Epithelial cell of esophagus (primary cell): ENCODE results near the genes AQP3 and PRSS3.

- RRBS: no CpG with 5 or more reads among the region's 7 CpGs
Measured at GRCh38 chr9:33108990-33110020, 32.8 kb upstream of the SMU1 start.

DNA sequence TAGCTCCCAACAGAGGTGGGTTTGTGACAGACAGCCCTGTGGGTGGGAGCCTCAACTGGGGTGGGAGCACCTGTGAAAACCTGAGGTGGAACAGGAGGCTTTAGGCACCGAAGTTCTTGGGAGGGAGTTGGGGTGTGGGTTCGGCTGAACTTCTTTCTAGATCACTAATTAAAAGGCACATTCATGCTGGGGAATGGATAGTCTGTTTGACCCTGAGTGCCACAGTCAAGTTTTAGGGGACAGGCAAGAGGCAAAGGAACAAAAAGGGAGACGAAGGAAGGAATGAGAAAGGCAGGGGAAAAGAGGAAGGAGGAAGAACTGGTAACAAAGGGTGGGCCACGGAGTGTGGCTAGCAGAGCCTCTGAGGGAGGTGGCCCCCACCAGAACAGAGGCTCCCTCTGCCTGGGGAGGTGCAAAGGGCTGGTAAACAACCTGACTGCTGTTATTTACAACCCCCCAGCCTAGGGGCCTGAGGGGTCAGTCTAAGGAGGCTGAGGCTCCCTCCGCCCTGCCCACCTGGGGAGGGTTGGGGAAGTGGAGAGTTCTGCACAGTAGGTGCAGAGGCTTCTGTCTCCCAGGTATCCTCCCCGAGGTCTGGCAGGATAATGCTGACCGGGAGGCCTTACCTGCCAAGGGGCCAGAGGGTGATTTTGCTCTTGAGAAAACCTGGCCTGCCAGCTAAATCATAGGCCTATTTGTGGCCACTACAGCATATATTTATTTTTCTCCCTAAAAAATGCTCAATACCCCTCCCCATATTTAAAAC lies 35.5 kb upstream of the SMU1 start:
- RRBS: no CpG with 5 or more reads among the region's 7 CpGs

GRCh38 chr9:33120249-33120860 lies 43.9 kb upstream of the SMU1 start:
- RRBS: no CpG with 5 or more reads among the region's 7 CpGs

DNA sequence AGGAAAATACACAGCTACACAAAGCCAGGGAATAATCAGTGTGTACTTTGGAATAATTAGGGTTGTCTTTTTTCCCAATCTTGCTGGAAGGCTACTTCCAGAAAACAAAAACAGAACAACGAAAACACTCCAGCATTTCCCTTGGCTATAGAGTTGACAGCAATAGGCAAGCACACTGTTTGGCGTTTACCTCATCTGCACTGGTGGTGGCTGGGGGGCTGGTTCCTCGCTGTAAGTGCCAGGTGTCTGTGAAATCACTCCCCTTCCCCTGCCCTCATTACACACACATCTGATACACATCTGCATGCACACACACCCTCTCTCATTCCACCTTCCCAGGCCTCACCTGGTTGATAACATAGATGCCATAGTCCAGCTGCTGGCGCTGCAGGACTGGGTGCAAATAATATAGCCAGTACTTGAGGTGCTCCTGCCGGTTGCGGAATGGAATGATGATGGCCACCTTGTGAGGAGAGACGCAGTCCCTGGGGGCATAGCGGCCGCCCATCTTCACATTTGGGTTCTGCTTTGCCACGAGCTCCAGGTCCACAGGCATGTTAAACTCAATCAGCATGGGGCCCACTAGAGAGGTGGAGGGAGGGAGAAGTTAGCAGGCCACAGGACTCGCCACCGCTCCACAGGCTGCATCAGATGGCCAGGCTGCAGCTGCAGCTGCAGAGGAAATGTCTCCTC lies 32.1 kb downstream of the B4GALT1 start:
- RRBS: no CpG with 5 or more reads among the region's 12 CpGs

GRCh38 chr9:33167909-33168335 lies 786 bp upstream of the B4GALT1 start:
- RRBS: 14% methylated on average over 4 of the region's 10 CpGs

GRCh38 chr9:33209125-33209473 lies 30.9 kb upstream of the SPINK4 start:
- RRBS: no CpG with 5 or more reads among the region's 1 CpG

- RRBS: no CpG with 5 or more reads among the region's 4 CpGs
Measured at GRCh38 chr9:33256744-33257229, 7.7 kb downstream of the BAG1 start.

DNA sequence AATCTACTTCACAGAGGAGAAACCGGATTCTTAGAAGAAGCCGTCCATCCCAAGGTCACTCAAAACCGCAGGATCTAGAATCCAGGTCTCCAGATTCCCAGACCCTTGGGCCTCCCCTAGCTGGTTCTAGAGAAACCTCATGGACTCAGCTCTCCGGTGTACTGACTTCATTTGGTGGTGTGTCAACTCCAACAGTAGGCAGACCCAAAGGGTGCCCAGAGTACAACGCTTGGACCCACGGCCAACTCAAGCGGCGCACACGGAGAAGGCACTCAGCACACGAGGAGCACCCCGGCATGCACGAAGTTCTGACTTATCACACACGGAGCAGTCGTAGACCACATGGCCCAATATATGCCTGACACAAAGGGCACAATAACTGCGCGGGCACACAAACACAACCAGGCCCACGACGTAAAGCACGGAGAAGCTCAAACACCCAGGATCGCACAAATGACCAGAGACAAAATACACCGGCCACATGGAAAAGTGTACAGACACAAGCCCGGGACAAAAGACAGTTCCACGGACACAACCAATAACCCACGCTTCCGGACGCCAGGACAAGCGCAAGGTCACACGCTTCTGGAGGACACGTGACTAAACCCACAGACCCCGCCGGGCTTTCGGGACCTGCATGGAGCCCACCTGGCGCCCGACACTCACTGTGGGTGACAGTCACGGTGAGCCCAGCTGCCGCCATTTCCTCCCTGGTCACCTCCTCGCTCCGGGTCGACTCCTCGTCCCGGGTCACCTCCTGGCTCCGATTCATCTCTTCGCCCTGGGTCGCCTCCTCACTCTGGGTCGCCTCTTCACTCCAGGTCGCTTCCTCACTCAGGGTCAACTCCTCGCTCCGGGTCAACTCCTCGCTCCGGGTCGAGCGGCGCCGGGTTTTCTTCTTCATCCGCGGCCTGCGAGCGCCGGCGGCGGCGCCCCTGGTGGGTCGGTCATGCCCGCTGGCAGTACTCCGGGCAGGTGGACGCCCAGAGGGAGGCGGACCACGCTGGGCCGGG lies 644 bp downstream of the BAG1 start:
- RRBS: 3% methylated on average over 23 of the region's 69 CpGs

- RRBS: no CpG with 5 or more reads among the region's 10 CpGs
Measured at GRCh38 chr9:33265531-33266302, 868 bp downstream of the CHMP5 start.

GRCh38 chr9:33290773-33291428 lies 585 bp downstream of the NFX1 start:
- RRBS: no CpG with 5 or more reads among the region's 27 CpGs

GRCh38 chr9:33329019-33329621 lies 38.8 kb downstream of the NFX1 start:
- RRBS: no CpG with 5 or more reads among the region's 5 CpGs

DNA sequence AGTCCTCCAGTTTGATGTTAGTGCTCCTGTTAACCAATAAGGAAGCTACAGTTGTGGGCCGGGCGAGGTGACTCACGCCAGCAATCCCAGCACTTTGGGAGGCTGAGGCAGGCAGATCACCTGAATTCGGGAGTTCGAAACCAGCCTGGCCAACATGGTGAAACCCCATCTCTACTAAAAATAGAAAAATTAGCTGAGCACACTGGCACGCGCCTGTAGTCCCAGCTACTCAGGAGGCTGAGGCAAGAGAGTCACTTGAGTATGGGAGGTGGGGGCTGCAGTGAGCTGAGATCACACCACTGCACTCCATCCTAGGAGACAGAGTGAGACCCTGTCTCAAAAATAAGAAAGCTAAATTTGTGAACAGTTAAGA lies 9.5 kb downstream of the AQP7 start:
- RRBS: no CpG with 5 or more reads among the region's 7 CpGs

GRCh38 chr9:33447335-33448119 lies at the start of gene AQP3:
Gene AQP3, minus strand, starts transcription at chr9:33447593.
- RRBS: 2% methylated on average over 16 of the region's 49 CpGs

DNA sequence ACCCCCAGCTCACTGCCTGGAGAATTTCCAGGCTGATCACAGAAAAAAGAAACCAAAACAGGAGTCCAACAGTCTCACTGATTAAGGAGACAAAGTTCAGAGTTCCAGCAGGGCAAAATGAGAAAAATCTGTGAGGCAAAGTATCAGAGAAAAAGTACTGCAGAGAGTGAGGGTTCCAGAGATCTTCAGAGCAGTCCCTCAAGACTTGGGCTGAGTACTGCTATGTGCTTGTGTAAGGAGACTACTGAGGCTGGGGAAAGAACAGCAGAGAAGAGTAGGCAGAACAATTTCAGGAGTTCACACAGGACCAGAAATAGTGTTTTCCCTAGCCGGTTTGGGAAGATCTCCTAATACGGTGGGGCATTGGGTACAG lies 55.9 kb upstream of the PRSS3 start:
- RRBS: no CpG with 5 or more reads among the region's 2 CpGs

DNA sequence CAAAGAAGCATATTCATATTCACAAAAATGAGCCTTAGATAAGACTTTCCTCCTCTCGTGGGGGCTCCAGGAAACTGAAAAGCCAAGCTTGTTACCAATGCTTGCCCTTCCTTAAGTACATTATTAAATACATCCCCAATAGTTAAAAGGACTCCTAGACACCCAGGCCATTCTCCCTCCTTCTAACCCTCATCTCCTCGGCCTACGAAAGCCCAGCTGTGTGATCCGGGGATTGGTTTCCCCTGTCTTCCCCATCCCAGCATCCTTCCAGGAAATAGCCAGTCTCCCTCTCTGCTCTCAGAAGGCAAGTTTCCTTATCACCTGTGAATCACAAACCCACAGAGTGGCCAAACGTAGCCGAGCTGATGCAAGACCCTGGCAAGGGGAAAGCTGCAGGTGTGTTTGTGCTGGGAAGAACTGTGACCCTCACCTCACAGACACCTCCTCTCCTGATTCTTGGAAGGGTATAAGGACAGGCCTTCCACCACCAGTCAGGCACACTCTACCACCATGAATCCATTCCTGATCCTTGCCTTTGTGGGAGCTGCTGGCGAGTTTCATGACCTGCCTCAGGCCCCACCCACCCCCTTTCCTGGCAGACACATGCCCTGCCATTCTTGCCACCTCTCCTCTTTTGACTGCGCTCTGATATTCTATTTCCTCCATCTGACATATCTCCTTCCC lies at the start of gene PRSS3:
TSS of gene PRSS3 (plus strand) at position 498 of the 684 bp plus-strand sequence.
- RRBS: no CpG with 5 or more reads among the region's 8 CpGs

GRCh38 chr9:33836927-33837552 lies 20.1 kb downstream of the UBE2R2 start:
- RRBS: no CpG with 5 or more reads among the region's 4 CpGs

GRCh38 chr9:33852182-33852978 lies 35.4 kb downstream of the UBE2R2 start:
- RRBS: no CpG with 5 or more reads among the region's 10 CpGs

DNA sequence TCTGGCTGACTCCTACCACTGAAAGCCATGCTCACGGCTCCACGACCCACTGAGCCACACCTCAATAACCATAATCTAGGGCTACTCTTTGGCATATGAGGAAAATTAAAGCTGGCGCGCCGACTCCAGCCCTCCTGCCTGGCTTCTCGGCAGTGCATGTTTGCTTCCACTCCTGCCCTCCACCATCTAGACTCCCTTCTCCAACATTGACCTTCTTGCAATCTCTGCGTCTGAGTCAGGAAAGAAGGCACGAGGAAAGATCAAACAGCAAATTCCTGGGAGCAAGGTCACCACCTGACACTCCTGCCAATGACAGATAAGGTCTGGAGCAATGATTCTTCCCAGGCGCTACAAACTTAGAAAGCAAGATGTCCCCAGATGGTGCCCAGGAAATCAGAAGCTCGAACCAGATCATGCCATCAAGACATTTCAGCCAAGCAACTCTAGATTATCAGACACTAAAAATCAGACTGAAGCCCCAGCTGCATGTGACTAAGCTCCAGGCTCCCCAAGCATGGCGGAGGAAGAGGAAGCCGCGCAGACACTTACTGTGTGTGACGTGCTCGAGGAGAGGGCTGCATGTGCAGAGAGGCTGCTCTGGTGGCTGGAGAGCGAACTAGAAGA lies 115.2 kb downstream of the UBE2R2 start:
- RRBS: no CpG with 5 or more reads among the region's 16 CpGs

DNA sequence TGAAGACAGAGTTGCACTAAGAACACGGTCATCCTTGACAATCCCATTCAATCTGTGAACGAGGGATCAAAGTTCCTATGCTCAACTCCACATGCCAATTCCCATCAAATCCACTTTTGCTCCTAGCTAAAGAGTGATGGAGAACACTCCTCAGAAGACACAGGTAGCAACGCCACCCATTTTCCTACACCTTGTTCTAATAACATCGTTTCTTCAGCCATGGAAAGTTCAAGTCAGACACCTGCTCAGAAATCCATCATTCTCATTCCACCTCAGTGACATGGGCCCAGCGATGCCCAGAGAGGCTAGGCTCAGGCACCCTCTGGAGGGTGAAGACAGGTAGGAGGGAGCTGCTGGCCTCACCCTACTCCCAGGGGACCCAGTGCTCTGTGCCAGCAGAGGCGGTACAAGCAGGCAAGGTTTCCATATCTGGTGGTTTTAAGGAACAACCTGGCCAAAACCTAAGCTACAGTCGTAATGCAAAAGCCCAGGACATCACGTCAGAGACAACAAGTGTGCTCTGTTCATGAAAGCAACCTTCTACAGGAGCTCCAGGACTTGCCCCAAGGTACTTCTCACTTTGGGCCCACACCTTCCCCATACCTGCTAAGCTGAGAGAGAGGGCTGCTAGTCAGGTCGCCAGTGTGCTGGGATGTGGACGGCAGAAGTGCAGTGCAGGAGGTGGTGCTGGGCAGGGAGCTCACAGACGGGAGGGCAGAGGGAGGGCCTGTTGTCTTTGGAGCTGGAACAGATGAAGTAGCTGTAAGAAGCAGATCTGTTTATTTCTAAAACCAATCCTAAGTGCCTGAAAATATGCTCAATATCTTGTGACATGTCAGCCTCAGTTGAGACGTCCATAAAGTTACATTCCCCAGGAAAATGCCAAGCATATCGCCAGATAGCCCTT lies 115.5 kb downstream of the UBAP2 start:
- RRBS: no CpG with 5 or more reads among the region's 13 CpGs